ENCODE measurements around a stretch of chr3.

GRCh38 chr3:112421333-112422044 lies 77.8 kb downstream of the BTLA start:
- PRO-cap: no peak

GRCh38 chr3:112565775-112566405 lies 4.0 kb downstream of the SLC35A5 start:
- PRO-cap: no peak

GRCh38 chr3:112847626-112847964 lies 931 bp upstream of the CD200R1L start:
- PRO-cap: no peak

DNA sequence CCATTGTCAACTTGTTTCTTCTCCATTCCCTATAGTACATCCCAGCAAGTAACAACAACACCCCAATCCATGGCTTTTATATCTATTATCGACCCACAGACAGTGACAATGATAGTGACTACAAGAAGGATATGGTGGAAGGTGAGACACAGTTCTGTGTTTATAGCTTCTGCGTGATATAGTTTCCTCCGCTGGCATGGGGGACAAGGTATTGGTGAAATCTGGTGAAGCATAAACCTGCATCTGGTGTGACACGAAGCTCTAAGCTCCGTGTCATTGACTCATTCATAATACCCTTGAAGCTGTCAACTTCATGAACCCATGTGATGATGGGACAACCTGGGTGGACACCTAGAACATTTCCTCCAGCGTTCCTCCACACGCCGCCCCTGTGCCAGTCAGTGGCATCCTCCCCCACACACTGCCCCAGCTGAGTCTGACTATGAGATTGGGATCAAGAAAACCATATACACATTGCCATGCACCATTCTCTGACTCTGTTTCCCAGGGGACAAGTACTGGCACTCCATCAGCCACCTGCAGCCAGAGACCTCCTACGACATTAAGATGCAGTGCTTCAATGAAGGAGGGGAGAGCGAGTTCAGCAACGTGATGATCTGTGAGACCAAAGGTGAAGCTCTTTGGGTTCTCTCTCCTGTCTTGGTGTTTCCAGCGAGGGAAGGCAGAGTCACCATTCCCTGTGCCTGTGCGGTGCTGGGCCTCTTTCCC lies 69.3 kb downstream of the BOC start:
- PRO-cap: no peak

- PRO-cap: no peak
Measured at GRCh38 chr3:113284280-113284882, 73.0 kb downstream of the BOC start.

DNA sequence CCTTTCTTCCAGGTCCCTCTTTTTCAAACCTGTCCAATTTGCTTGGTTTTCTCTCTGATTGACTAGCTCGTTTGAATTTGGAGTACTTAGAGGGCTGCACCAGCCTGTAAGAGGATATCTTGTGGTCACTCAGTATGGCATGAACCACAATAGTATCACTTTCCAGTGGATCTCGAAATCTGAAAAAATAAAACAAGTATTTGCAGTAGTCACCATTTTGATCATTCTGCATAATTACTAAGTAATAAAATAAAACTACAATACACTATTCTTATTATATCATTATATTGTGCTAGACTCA lies 96.8 kb downstream of the CFAP44 start:
- PRO-cap: no peak

GRCh38 chr3:113602703-113603163 lies 70.4 kb downstream of the SIDT1 start:
- PRO-cap: no peak

GRCh38 chr3:113657920-113658469 lies 38.4 kb downstream of the USF3 start:
- PRO-cap: no peak

DNA sequence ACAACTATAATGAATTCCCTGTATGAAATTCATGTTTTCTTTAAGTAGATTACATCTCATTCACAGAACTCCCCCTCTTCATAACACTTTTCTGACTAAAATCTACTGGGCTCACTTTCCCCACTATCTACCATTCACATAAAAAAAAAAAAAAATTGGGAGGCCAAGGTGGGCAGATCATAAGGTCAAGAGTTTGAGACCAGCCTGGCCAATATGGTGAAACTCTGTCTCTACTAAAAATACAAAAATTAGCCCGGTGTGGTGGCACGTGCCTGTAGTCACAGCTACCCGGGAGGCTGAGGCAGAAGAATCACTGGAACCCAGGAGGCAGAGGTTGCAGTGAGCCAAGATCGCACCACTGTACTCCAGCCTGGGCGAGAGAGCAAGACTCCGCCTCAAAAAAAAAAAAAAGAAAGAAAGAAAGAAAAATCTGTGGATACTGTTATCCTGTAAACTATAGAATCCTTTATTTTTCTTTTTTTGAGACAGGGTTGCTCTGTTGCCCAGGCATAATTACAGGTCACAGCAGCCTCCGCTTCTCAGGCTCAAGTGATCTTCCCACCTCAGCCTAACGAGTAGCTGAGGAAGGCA lies 19.6 kb downstream of the NAA50 start:
- PRO-cap: no peak

DNA sequence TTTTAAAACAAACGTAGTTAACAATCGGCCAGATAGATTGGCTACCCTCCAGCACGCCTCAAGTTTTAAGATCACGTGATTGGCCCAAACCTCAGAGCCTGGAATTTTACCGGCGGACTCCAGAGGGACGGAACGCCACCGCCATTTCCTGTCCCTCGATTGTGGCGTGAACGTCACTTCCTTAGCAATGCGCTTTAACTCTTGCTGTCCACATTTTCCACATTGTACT lies 295 bp upstream of the ATP6V1A start:
- PRO-cap: bidirectional peak, plus-strand start outside the sequence, minus-strand start at position 161 of the sequence

DNA sequence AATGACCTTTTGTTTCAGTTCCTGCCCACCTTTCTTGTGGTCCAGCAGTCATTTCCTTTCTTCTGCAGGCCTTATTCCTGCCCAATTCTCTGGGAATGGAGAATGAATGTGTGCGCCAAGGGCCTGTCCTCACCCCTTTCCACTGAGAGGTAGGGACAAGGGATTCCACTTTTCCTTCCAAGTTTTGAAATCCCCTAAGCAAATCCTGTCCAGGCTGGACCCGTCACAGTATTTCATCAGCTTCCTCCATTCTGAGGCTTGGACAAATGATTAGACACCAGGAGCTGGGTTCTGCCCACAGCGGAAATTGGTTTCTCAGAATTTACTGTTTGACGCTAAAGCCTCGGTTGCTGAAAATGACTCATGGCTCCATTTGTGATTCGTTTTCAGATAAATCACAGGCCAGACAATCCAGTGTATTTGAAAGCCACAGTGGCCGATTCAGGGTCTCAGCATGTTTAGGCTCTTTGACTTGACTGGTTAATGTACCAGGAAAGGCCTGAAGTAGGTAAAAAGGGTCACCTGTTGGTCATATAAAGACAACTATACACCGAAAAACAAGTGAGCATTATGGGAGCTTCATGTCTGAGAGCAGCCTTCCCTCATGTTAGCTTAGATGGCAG lies 15.9 kb downstream of the ZNF80 start:
- PRO-cap: no peak

- PRO-cap: no peak
Measured at GRCh38 chr3:114294766-114295441, 1.1 kb downstream of the TIGIT start.

- PRO-cap: no peak
Measured at GRCh38 chr3:114297959-114298389, 4.1 kb downstream of the TIGIT start.

DNA sequence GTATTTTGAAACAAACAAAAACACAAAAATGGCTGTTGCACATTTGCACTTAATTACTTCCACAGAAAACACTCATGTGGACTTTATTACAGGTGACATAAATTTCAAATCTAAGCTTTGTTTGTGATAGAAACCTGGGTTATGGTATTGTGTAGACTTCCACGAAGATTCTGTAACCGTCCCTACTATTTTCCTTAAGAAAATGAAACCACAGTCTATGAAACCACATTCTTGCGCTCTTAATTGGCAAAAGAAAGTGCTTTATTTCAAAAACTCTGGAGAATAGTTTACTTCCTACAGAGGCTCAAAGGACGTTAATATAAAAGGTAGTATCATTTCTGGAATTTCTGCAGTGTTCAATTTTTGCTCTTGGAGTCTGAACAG lies 123.4 kb downstream of the TIGIT start:
- PRO-cap: no peak

GRCh38 chr3:114623228-114623621 lies 329.4 kb downstream of the TIGIT start:
- PRO-cap: no peak

DNA sequence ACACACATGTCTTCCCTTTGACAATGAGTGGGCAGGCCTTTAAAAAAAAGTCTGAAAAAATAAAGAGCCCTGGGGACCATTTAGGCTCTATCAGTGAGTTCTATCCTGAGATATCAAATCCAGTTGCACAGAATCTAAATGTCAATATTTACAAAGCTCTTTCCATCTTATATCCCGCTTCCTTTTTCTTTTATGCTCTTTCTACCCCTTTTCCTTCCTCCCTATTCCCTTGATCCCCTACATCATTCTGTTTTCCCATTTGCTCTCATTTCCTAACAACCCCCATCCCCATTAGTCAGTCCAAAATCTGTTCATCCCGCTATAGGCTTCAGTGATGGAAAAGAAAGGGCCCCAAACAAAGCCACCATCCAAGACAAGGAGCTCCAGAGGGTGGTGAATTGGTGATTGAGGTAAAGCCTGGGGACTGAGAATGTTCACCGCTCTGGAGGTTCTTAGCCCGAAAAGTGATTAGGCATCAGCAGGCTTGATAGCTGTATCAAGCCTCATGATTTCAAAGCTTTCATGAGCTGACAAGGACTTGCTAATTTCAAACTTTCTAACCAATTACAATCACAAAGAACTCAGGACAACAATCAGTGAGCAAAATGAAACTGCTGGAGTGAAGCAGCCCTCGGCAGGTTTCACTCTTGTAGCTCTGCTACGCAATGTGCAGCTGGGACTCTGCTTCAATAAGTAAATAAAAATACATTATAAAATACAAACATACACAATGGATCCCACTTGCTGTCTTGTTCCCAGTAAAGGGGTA lies 391.2 kb downstream of the TIGIT start:
- PRO-cap: no peak

DNA sequence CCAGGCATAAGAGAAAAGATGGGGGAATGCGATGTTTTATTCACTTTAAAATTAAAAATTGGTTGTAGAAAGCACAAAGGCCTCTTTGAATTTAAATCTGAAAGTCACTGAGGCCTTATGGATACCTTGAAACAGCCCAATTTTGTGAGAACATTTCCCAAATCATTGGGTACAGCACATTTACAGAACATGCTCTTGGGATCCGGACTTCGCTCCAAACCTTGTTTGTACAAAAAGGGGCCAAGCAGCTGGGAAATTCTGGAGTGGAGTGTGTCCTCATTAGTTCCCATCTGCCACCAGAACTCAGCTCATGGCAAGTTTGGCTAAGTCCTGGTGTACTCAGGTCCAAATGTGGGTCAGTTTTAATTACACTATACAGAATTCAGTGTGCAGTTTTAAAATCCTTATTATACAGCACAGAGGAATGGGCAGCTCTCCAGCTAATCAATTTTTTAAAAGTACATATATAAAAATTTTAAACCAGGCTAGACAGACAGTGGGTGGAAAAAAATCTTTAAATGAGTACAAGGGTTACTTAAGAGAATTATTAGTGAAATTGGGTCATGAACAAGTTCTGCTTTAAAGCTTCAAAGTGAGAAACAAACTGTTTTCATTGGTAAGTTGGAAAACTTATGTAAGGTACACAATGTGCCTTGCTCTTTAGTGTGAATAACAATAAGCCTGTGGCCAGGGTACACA lies 254.1 kb downstream of the ZBTB20 start:
- PRO-cap: no peak

DNA sequence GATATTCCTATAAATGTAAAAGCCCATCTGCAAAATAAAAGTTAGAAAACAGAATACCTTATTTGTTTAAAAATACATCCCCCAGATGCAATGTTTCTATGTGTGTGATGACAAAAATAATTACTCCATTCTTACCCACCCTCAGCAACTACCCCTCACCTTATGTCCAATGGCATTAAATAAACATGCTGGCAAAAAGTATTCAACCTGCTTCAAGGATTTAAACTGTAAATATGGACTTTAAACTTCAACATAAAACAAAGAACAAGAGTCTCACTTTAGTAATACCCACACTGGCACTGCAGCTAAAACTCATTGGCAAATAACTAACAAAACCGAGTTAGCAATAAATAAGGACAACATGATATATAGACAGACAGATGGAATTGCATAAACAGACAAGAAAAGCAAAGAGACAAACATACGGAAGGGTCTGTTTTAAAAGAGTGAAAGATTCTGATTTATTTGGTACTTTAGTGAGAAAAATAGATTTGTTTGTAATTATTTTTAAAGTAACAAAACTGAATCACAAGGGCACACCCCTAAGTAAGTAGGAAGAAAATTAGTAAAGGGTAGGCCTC lies 47.6 kb downstream of the ZBTB20 start:
- PRO-cap: no peak

DNA sequence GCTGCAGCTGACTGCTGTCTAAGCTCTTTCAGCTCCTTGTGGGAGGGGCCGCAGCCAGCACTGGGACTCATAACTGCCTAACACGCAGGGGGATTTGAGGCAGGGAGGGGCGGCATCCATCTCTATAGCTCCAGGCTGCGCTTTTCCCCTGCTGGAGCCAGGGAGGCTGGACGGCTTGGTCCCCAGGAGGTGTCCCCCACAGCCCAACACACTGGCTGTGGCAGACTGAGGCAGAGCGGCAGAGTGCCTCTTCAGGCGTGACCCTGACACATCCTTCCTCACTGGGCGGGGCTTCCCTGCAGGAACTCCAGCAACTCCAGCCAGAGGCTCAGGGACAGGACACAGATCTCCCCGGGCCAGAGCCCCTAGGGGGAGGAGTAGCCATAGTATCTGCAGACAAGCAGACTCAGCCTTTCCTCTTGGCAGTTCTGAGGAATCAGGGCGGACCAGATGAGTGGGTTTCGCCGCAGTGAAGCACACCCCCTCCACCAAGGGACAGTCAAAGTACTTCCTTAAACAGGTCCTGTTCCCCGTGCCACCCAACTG lies 107.8 kb upstream of the ZBTB20 start:
- PRO-cap: no peak

DNA sequence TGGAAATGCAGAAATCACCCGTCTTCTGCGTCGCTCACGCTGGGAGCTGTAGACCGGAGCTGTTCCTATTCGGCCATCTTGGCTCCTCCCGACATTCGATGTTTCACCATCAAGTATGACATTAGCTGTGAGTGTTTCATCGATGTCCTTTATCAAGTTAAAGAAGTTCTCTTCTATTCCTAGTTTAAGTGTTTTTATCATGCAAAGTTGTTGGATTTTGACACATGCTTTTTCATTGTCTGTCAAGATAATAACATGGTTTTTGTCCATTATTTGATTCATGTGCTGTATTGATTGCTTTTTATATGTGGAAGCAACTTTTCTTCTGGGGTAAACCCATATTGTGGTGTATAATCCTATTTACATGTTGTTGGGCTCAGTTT lies 171.3 kb upstream of the ZBTB20 start:
- PRO-cap: no peak

Data from Metastatic Pancreatic Carcinoma in the Ovary (tissue), 1 donor.